Epithelial cell of alveolus of lung (primary cell): ENCODE measurements around the gene RNF112.

- RAMPAGE, long total RNA: no peak
- RRBS: no CpG with 5 or more reads among the region's 3 CpGs
Observed at GRCh38 chr17:19247315-19248078, 10.3 kb downstream of the EPN2 start.

DNA sequence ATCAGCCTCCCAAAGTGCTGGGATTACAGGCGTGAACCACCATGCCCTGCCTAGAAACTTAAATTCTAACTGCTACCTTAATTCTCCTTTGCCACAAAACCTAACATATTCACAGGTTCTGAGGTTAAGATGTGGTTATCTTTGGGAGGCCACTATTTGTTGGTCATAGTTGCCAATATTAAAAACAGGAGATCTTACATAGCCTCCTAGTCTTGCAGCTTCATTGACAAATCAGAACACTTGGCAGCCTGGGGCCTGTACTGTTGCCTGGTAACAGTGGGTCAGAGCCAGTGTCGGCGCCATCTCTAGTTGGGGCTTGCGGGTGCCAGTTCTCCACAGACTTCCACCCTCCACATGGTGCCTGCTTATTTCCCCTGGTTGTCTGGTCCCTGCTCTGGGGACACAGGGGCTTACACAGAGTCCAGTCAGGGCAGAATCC, 13.2 kb downstream of the EPN2 start:
- RAMPAGE, long total RNA: no peak
- RRBS: no CpG with 5 or more reads among the region's 4 CpGs

- RAMPAGE, long total RNA: no peak
- RRBS: no CpG with 5 or more reads among the region's 5 CpGs
Observed at GRCh38 chr17:19263329-19263933, 26.3 kb downstream of the EPN2 start.

DNA sequence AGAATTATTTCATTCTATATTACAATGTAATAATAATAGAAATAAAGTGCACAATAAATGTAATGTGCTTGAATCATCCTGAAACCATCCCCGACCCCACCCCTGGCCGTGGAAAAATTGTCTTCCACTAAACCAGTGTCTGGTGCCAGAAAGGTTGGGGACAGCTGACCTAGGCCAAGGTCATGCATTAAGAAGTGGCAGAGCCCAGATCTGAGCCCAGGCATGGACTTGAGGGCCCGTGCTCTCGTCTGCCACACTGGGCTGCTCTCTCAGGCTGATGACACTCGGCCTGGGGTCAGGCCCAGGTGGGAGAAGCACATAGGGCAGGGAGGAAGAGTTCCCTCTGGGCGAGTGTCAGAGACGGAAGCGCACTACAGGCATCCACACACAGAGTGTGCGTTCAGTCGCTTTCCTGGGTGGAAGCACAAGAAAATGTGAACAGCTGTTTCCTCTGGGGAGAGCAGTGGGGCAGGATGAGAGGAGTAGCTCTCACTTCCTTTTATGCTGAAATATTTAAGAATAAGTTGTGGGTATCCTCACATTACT, 59.8 kb downstream of the B9D1 start:
- RAMPAGE, long total RNA: no peak
- RRBS: no CpG with 5 or more reads among the region's 10 CpGs

- RAMPAGE, long total RNA: no peak
Observed at GRCh38 chr17:19387988-19388320, 964 bp upstream of the MFAP4 start.

DNA sequence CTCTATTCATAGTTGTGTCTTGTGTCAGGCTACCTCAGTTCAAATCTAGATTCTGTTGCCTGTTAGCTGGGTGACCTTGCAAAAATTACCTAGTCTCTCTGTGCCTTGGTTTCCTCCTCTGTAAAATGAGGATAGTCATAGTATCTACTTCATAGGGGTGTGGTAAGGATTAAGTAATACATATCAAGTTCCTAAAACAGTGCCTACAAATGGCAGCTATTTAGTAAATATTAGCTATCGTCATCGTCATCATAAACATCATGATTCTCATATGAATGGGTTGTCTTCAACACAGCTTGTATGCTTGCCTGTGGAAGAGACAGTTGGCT, 2.0 kb upstream of the MFAP4 start:
- RAMPAGE, long total RNA: no peak
- RRBS: no CpG with 5 or more reads among the region's 2 CpGs

DNA sequence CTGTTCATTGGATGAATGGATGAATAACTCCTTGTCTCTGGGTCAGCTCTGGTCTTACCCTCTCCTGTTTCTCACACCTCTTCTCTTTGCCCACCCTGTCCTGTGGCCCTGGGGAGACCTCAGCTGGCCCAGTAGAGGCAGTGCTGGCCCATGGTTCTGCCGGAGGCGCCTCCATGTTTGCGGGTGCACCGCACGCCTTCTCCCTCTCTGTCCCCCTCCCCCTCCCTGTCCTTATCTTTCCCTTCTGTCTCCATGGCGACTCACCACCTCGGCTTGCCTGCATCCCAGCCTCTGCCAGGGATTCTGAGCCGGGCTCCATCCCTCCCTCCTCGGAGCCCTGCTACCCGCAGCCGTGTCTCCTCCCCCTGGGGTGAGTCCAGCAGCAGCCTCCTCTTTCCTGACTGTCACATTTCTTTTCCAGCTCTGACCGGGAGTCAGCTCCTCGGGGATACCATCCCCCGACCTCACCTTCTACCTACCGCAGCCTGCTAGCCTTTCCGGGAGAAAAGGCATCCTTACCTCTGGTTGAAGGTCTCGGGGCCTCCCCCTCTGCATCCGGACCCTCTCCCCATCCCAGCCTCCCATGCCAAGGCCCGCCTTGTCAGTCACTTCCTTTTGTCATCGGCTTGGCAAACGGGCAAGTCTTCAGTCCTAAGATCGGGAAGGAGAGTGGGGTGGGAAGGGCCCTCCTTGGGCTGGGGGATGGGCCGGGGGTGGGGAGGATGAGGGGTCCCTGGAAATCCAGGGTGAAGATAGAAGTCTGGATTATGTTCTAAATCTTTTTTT, at the start of gene RNF112:
Gene RNF112, plus strand, starts transcription at position 407 of the 786 bp plus-strand sequence.
- RAMPAGE, long total RNA: no peak
- RRBS: 4% methylated on average over 7 of the region's 23 CpGs

GRCh38 chr17:19645559-19646321, 2.8 kb upstream of the ALDH3A2 start:
- RAMPAGE, long total RNA: no peak
- RRBS: no CpG with 5 or more reads among the region's 11 CpGs

GRCh38 chr17:19656277-19656629, 7.7 kb downstream of the ALDH3A2 start:
- RAMPAGE, long total RNA: no peak
- RRBS: no CpG with 5 or more reads among the region's 5 CpGs

- RAMPAGE, long total RNA: no peak
- RRBS: no CpG with 5 or more reads among the region's 4 CpGs
Observed at GRCh38 chr17:19768028-19768358, 19.9 kb upstream of the ALDH3A1 start.

DNA sequence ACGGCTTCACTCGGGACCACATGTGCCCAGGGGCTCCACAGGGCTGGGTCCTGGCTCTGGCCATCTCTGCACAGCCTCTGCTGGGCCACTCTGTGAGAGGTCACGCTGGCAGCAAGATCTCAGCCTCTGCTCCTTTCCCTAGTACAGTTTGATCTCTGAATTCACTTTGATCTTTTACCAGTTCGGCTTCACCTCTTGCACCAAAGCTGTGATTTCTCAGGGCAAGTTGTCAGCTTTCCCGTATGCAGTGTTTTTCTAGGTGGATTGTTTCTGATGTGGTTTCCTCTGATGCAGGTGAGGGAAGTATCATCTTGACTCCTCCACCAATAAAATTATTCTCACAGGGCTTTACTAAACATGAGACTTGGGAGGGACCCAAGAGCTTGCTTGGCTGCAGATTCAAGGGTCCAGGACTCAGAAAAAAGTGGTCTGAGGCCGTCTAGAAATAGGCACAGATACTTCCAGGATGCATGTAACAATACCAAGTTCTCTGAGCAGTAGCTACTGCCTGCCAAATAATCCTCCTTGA, 24.0 kb upstream of the ALDH3A1 start:
- RAMPAGE, long total RNA: no peak
- RRBS: no CpG with 5 or more reads among the region's 6 CpGs

- RAMPAGE, long total RNA: no peak
- RRBS: no CpG with 5 or more reads among the region's 1 CpG
Observed at GRCh38 chr17:19939214-19940008, 38.2 kb downstream of the AKAP10 start.

DNA sequence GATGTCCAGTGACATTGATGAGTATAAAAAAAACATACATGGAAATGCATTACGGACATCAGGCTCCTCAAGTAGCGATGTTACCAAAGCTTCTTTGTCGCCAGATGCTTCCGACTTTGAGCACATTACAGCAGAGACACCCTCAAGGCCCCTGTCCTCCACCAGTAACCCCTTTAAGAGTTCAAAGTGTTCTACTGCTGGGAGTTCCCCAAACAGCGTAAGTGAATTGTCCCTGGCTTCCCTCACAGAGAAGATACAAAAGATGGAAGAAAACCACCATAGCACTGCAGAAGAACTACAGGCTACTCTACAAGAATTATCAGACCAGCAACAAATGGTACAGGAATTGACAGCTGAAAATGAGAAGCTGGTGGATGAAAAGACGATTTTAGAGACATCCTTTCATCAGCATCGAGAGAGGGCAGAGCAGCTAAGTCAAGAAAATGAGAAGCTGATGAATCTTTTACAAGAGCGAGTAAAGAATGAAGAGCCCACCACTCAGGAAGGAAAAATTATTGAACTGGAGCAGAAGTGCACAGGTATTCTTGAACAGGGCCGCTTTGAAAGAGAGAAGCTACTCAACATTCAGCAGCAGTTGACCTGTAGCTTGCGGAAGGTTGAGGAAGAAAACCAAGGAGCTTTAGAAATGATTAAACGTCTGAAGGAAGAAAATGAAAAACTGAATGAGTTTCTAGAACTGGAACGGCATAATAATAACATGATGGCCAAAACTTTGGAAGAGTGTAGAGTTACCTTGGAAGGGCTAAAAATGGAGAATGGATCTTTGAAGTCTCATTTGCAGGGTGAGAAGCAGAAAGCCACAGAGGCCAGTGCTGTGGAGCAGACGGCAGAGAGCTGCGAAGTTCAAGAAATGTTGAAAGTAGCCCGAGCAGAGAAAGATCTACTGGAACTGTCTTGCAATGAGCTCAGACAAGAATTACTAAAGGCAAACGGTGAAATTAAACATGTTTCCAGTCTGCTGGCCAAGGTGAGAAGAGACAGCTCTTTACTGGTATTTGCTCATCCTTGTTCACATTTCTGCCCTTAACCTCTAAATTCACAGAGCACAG, 196.1 kb downstream of the SPECC1 start:
- RAMPAGE, long total RNA: no peak
- RRBS: no CpG with 5 or more reads among the region's 16 CpGs

DNA sequence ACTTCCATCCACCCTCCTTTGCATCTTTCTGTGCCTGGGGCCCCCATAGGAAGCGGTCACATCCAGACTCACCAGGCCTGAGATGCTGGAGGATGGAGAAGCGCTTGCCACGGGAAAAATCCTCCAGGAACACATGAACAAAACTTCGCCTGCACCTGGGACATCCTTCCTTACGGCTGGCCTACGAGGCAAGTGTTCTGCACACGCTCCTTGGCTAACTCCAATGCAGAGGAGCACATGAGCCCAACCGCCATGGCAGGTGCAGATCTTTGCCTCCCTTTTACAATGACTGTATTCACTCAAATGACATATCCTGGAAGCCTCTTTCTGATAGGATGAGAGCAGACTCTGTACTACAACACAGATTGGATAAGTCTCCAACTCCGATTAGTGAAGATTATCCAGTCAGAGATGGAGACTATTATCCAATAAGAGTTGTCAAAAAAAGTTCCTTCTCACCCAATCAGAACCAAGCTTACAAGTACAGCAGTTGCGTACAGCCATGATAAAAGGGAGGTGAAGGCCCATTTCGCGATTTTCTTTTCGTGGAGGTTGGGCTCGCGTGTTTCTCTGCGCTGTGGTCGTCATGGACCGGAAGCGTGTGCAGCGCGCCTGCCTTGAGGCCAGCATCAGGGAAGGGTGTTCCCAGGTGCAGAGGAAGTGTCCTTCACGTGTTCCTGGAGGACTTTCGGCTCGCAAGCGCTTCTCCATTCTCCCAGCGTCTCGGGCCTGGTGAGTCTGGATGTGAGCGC, 53.6 kb downstream of the CDRT15L2 start:
- RAMPAGE, long total RNA: no peak
- RRBS: no CpG with 5 or more reads among the region's 28 CpGs

GRCh38 chr17:20868427-20868817, 174.4 kb downstream of the USP22 start:
- RAMPAGE, long total RNA: no peak
- RRBS: no CpG with 5 or more reads among the region's 20 CpGs

DNA sequence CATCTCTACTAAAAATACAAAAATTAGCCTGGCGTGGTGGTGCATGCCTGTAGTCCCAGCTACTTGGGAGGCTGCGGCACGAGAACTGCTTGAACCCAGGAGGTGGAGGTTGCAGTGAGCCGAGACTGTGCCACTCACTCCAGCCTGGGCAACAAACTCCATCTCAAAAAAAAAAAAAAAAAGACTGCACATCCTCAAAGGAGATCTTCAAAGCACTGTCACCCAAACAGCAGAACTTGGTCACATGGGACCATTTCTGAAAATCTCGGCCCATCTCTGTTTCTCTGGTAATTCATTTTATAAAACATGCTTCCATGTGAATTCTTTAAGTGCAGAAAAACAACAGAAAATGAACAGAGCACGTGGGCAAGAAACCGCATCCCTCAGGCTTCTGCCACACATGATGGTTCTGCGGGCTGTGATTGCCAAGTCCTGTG, 41.9 kb downstream of the USP22 start:
- RAMPAGE, long total RNA: no peak
- RRBS: no CpG with 5 or more reads among the region's 8 CpGs

DNA sequence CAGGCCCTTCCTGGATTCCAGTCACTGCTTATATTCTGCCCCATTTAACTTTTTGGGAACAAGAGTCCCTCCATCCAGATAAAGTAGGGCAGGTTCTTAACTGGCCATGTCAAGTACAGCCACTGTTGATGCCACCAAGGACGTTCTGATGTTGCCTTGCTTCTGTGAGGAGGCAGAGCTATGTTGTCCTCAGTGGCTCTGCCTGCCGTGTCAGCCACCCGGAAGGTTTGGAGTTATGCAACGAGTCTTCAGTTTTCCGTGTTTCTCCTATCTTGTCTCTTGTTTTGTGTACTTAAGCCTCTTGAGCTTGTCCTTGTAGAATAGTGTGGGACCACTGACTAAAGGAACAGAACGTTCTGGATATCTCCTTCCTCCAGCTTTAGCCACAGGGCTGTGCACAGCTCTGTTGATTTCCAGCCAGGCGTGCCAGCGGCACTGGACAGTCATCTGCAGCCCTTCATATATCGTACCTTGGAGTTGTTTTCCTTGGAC, 39.9 kb downstream of the TMEM11 start:
- RAMPAGE, long total RNA: no peak
- RRBS: no CpG with 5 or more reads among the region's 9 CpGs

- RAMPAGE, long total RNA: no peak
- RRBS: 2% methylated on average over 20 of the region's 58 CpGs
Observed at GRCh38 chr17:21275733-21276521, 8.6 kb upstream of the MAP2K3 start.

GRCh38 chr17:21300213-21300717, 15.8 kb downstream of the MAP2K3 start:
- RAMPAGE, long total RNA: no peak
- RRBS: no CpG with 5 or more reads among the region's 10 CpGs

DNA sequence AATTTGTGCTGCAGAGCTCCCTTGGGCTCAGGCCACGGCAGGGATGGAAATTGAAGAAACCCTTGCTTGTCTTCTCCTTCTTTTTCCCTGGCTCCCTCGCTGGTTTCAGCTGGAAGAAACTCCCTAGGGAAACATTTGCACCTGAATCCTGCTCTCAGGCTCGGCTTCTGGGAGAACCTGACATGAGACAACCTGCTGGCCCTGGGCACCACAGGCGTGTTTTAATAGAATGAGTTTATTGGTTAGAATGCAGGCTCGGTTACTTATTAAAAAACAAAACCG, 37.8 kb downstream of the MAP2K3 start:
- RAMPAGE, long total RNA: no peak
- RRBS: no CpG with 5 or more reads among the region's 6 CpGs